Ascending aorta (tissue), 1 donor: ENCODE measurements around a stretch of chr9.

GRCh38 chr9:68799319-68799784, 19.5 kb downstream of the PABIR1 start:
- PRO-cap, result no peak

DNA sequence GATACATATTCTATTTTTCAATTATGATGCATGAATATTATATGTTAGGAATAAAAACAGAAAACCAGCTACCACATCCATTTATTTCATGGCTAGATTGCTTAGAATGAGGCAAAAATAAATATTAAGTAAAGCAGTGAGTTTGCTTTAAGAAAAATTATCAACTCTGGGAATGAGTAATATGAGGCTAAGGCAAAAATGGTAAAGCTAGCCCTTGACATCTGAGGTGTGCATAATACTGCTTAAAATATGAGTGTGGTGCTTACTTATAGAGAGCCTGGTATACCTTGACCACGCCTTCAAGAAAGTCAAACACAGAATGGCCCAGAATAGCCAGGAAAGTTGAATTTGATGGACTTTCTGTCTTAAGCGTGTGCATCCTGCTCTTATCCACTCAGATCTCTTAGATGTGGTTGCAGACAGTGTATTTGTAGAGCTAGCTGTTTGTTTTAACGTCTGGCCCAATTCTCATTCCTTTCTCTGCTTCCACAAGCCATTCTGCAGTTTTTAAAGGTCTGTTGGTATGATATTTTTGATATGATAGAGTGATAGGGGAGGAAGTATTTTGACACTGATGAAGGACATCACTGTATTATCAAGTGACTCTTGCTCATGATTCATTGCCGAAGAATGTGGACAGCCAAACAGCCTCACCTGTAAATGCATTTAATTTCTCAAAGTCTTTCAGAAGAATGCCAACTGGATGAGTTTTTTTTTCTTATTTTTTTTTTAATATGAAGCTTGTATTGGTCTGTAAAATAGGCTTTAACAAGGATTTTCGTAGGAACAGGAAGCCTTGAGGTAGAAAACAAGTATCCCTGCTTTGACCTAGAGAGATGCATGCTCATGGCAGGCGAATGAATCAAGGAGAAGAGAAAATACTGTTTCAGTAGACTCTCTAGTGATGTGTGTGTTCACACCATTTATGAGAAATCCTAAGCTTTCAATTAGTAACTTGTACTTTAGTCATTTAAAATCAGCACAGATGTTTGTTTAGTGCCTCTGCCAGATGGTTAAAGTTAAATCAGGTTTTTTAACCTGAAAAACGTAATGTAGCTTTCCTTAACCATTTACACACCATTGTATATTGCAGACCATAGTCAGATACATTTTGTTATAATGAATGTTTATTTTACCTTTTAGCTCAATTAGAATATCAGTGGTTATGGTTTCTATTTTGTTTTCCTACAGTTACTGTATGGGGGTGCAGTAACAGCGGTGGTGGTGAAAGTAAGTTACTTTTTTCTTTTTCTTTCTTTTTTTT, 4.6 kb downstream of the TJP2 start:
- PRO-cap, result unidirectional peak, minus-strand start at position 403 of the sequence

DNA sequence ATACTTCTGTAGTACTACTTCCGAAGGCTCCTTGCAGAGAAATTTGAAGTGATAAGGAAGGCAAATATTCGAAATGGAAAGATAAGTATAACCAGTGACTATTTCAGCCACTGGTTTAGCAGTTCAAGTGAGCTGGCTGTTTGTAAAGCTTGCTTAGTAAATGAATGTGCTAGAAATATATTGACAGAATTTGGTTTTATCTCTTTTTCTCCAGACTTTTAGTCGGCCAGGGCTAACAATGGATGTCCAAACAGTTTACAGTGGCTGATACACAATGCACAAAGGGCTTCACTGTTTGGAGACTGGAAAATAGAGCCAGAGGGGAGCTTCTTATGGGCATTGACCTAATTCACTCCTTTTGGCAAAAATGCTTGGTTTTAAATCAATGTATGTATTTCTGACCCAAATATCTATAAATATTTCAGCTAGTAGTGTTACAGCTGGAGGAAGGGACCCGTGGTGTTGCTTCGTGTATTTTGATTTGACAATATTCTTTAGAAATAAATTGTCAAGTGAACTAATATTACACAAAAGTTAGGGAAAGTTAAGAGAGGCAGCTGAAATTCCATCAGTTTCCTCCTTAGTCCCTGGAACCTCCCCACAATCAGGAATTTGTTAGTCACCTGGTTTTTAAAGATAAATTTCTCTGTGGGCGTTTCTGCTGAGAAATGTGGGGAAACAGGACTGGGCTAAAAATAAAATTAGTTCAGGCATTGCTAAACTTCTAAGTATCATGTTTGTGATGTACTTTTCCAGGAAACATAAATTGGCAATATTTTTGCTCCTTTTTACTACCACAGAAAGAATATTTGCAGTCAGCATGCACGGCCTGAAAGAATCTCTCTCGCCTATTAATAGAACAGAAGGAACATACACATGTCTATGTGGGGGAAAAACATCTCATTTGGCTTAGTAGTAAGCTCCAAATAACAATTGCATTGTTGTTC, 12.5 kb downstream of the TJP2 start:
- PRO-cap, result bidirectional peak, plus-strand start at position 791 of the sequence, minus-strand start at position 602 of the sequence

GRCh38 chr9:69235787-69236363, 61.8 kb downstream of the TJP2 start:
- PRO-cap, result no peak

GRCh38 chr9:69247190-69247716, 73.2 kb downstream of the TJP2 start:
- PRO-cap, result no peak

GRCh38 chr9:69376617-69376958, 51.6 kb downstream of the ENTREP1 start:
- PRO-cap, result no peak

GRCh38 chr9:69379565-69380188, 54.7 kb downstream of the ENTREP1 start:
- PRO-cap, result no peak

DNA sequence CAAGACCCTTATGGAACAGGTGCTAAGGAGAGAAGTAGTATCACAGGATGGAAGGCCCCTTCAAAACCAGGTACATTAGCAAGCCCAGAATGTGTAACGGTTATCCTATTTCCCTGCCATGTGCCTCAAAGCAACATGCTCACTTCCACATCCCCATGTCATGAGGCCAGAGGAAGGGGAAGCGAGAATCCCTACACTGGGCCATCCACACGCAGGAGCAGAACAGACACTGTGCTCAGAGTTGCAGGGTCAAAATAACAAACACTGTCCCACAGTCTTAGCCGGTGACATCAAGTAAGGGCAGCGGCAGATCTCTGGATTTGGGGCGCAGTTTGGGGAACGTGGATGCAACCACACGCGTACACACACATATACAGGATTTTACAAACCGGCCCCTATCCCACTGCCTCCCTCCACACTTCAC, 897 bp downstream of the APBA1 start:
- PRO-cap, result no peak

GRCh38 chr9:69763357-69764242, 3.8 kb upstream of the PTAR1 start:
- PRO-cap, result no peak

DNA sequence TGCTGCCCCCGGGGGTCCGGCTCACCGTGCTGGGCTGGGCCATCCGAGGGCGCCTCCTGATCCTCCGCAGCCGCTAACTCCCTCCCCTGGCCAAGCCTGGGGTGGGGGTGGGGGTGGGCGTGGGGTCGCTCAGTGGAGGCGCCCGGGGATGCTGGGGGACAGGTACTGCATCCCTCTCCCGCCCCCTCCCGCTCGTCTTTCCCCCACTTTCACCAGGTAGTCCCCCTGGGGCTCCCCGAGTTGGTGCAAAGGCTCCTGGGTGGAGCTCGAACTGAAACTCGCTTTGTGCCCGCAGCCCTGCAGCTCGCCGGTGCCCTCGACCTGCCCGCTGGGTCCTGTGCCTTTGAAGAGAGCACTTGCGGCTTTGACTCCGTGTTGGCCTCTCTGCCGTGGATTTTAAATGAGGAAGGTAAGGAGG, 650 bp downstream of the MAMDC2 start:
- PRO-cap, result no peak

GRCh38 chr9:70049200-70049745, 5.6 kb downstream of the MAMDC2 start:
- PRO-cap, result bidirectional peak, plus-strand start at chr9:70049452, minus-strand start at chr9:70049351

- PRO-cap, result no peak
Observed at GRCh38 chr9:70058480-70058827, 14.8 kb downstream of the MAMDC2 start.

DNA sequence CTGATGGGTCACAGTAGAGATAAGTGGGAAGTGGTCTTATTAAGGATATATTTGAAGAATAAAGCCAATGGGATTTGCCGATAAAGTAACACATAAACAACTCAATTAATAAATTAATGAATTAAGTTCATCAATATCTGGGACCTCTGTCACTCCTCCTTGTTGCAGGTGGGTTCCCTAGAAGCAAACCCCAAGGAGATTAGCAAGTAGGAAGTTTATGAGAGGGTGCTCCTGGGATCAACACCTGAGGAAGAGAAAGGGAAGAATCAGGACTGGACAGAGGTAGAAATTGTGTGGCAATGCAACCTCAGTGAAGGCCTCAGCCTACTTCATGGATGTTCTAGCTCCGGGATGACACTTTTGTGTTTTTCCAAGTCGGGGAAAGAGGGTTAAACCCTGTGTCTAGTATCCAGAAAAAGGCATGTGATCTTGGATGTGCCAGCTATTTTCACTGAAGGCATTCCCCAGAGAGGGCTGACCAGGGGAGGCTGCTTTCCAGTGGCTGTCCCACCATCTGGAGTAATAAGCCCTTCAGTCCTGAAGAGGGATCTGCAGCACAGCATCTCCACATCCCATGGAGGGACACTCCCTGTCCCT, 23.2 kb downstream of the MAMDC2 start:
- PRO-cap, result no peak

GRCh38 chr9:70079669-70080277, 36.1 kb downstream of the MAMDC2 start:
- PRO-cap, result no peak

DNA sequence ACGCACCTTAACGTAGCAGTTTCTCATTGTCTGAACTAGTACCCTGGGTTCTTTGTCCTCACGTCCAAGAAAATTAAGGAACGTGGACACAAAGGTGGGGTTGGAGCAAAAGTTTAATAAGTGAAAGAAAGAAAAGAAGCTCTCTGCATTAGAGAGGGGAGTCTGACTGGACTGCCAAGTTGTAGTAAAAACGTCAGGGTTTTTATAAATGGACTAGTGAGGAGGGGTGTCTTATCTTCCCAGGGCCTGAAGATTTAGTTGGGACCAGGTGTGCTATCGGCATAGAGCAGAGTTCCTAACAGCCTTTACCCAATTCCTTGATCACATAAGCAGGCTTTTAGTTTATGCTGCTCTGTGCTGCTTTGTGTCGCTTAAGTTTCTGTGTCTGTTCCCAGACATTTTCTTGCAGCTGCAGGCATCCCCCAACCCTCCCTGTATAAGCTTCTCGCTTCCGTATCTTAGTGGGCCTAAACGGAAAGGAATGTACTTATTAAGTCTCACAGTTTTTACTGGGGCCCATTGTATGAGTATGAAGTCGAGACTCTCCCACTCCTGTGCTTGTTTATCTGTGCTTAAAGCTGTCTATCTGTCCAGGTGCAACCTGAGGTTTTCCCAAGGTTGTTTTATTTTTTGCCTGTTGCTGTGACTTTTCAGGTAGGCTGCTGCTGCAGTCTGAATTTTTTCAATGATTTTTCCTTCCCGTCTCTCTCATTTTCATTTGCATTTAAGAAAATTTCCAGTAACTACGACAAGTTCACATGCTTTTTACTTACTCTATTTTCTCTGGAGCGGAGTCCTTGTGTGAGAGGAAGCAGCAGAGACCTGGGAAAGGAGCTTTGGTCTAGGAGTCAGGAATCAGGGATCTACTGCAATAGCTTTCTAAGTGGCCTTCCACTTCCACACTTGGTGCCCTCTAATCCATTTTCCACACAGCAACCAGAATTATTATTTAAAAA, 2.5 kb upstream of the SMC5 start:
- PRO-cap, result no peak

- PRO-cap, result no peak
Observed at GRCh38 chr9:70383075-70383888, 31.2 kb downstream of the KLF9 start.

DNA sequence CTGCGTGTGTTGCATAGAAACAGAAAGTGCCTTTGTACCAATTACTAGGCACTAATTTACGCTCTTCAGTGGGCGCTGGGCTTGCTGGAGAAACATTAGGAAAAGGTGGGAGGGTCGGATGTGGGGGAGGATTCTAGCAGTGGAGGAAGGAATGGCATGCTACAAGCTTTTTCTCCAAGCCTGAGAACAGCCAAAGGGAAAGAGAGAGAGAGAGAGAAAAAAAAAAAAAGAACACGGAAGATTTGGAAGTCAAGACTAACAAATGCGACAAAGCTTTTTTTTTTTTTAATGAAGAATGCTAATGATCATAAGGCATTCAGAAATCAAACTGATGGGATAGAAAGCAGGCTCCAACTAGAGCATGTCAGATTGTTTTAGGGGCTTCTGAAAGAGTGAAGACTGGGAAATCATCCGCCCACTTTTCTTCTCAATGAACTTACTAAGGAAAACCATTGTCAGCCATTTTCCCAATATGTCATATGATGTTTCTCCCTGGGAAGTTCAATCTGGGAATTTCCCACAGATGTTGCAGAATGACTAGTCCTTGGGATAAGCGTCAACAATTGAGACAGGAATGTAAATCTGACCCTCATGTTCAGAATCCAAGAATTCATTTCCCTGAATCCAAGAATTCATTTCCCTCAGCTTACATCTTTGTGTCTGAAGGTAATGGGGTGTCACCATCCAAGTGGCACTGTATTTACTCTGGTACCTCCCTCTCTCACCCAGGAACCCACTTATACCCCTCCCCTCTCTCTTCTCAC, 7.6 kb downstream of the KLF9 start:
- PRO-cap, result no peak

DNA sequence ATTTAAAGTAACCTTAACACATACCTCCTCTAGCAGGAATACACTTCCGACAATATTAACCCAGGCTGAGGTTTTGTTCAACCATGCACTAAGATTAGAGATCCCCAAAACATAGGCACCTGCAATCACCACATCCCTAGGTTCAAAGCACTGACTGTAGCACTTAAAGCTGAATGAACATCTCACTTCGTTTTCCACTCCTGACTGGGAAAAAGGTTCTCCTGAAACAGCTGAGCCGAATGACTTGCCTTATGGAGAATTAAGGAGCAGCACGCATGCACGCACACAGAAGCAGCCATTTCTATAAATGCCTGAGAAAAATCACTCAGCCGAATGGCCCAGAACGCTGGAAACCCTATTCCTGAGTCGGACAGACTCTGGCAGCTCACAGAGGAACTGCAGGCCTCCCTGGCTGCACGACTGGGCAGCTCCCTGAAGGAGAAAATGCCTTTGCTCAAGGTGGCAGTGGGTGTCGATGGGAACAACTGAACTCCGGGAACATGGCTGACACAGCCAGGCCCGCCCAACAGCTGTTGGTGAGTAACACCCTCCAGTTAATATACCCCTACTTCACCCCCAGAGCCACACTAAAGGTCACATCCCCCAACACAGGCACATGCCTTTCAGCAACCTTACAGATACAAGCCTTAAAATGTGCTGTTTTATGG, 3.5 kb downstream of the KLF9 start:
- PRO-cap, result no peak

DNA sequence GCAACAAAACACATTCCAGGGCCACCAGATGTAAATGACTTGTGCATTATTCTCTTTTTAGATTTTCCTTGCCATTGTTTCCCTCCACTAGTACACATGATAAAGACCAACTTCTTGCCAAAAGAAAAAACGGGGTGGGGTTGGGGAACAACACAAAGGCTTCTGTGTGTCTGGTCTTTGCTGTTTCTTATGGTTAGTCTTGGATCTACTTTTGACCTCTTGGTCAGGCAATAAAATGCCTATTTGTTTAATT, 56.6 kb upstream of the KLF9 start:
- PRO-cap, result no peak

DNA sequence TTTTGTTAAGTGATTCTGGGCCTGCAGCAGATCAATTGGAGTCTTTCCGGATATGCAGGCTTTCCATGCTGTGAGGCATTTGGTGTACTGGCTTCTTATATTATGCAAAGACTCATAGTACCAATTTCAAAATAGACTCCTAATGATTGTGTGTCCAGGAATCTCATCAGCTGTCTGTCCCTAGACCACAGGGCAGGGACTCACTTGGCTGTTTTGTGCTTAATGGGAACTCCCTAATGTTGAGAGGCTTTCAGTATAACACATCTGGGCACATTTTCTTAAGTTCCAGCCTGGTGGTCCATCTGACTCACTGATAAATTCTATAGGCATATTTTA, 180.1 kb upstream of the KLF9 start:
- PRO-cap, result no peak